Vermiform appendix (tissue), 1 donor: ENCODE results near the genes ADAM10, CCNB2 and GTF2A2.

GRCh38 chr15:58066318-58067188 is 1.0 kb upstream of the ALDH1A2 start:
- PRO-cap: unidirectional peak, minus-strand start at chr15:58066408

- PRO-cap: no peak
These were observed 29.9 kb upstream of the LIPC start for GRCh38 chr15:58401764-58402443.

DNA sequence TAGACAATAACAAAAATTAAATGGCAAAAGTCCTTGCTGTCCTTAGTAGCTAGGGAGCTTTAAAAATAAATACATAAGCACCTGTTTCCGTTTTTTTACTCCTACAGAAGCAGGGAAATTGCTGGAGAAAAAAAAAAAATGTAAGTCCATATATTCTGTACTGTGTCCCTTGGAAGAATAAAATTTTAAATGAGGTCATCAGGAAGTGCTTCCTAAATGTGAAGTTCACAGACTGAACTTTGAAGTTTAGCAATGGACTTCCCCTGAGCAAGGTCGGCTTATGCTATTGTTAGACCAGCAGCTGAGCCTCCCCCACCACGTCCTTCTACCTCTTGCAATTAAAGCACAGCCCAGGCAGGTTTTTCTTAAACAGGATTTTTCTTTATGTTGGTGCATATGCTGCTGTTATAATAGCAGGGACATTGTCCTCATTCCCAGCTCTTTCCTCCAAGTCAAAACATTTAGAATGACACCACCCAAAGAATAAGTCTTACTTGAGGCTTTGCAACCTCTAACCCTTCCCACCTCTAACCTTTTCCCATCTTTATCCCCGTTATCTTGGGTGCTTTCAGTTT is 26.3 kb downstream of the LIPC start:
- PRO-cap: no peak

GRCh38 chr15:58458913-58459495 is 27.2 kb downstream of the LIPC start:
- PRO-cap: no peak

- PRO-cap: bidirectional peak, plus-strand start at chr15:58749950, minus-strand start at chr15:58749746; bidirectional peak, plus-strand start at chr15:58750089, minus-strand start at chr15:58750121
These were observed at the start of gene ADAM10 for GRCh38 chr15:58749539-58750190. ADAM10 (minus strand) TSS chr15:58749707.

GRCh38 chr15:58770469-58770820 is 657 bp upstream of the MINDY2 start:
- PRO-cap: no peak

GRCh38 chr15:58986946-58987368 is 506 bp upstream of the RNF111 start:
- PRO-cap: no peak

DNA sequence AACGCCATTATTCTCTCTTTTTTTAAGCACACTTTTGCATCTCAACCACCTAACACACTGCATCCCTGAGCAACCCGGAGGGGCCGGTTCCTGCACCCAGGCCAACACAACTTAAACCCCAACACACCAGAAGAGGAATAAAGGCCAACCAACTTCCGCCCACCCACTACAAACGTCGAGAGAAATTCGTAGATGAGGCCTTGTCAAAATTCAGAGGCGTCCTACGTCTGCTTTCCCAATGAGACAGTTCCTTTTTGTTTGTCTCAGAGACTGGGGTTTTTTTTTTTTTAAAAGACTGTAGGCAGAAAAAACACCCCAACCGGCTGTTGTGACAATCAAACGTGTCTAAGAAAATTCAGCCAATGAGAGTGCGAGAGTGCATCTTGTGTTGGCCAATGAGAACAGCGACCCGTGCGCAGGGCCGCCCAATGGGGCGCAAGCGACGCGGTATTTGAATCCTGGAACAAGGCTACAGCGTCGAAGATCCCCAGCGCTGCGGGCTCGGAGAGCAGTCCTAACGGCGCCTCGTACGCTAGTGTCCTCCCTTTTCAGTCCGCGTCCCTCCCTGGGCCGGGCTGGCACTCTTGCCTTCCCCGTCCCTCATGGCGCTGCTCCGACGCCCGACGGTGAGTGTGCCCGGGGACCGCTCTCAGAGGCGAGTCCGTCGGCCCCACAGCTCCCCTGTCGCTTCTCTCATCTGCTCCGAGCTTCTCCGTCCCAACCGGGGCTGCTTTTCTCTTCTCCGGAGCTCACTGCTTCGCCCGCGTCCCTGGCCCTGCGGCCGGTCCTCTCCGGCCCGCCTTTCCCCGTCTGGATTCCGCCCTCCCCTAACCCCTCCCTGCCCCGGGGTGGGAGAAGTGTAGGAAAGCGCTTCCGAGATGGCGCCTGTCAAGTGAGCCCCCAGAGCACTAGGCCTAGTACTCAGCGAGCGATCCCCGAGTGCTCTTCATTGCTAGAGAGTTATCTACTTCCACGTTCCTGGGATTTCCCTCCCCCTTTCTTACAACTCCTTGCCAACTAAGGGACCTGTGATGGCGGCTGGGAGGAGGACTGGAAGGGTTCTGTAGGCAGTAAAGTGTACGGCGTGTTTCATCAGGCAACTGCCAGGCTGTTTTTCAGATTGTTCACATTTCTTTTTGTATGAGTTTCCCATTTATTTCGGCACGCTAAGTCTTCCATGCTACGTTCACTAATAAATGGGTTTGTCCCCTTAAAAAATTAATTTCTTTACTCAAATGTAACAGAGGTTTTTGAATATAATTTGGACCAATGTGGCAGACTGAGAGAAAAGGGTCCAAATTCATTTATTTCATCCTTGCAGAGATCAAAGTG is at the start of gene CCNB2:
Gene CCNB2 (plus strand): TSS at position 480 of the 1,332 bp plus-strand sequence.
- PRO-cap: unidirectional peak, minus-strand start at position 113 of the sequence; bidirectional peak, plus-strand start at position 501 of the sequence, minus-strand start at position 256 of the sequence

DNA sequence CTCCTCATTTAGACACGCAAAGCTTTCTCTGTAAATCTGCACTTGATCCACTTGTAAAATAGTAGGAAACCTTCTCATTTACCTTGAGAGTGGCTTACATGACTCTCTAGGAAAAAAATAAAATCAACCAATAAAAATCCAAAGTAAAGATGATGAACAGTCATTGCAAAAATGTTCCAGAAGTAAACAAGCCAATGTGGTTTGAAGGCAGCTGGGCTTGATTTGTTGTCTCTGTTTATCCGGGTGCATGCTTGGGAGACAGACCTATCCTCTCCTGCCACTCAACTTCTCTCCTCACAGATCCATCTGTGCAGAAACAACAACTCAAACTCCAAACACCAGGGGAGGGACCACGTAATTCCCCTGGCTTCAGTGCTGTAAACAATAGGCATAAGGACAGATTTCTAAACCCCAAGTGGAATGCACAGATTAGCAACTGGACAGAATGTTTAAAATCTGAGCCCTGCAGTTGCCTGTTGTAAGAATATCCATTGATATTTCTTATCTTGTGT is 31.4 kb upstream of the LDHAL6B start:
- PRO-cap: no peak

DNA sequence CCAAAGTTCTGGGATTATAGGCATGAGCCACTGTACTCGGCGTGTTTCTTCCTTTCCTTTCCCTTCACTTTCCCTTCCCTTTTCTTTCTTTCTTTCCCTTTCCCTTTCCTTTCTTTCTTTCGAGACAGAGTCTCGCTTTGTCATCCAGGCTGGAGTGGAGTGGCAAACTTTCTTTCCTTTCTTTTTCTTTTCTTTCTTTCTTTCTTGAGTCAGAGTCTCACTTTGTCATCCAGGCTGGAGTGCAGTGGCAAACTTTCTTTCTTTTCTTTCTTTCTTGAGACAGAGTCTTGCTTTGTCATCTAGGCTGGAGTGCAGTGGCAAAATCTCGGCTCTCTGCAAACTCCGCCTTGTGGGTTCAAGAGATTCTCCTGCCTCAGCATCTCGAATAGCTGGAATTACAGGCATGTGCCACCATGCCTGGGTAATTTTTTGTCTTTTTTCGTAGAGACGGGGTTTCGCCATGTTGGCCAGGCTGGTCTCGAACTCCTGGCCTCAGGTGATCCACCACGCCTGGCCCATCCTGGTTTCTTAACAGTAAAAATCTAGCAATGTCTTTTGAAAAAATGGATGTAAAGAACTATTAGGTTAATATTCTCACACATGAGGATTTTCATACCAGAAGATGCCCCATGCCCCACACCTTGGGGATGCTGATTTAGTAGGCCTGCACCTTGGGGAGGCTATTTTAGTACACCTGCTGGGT is 17.2 kb upstream of the LDHAL6B start:
- PRO-cap: no peak

DNA sequence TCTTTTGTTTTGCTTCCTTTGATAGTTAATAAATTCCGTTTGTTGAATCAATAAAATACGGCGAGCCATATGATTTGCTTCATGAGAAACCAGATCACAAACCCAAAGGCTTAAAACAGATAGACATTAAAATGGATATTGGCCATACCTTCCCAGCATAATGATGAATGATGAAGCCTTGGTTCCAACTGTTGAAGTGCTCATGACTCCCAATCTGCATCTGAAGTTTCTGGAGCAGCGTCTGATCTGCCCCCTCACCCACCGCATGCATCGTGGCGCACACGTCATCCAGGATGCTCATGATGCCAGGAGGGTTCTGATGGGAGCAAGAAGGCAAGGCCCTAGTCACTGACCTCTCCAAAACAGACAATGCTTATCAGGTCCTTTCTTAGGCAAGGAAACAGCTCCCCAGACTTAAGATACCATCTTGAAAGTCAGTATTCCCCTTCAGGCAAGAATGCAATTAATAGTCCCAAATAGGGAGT is 1.9 kb downstream of the LDHAL6B start:
- PRO-cap: no peak

GRCh38 chr15:59656929-59658040 is at the start of gene GTF2A2:
GTF2A2 (minus strand) TSS chr15:59657515.
- PRO-cap: bidirectional peak, plus-strand start at chr15:59657630, minus-strand start at chr15:59657515

DNA sequence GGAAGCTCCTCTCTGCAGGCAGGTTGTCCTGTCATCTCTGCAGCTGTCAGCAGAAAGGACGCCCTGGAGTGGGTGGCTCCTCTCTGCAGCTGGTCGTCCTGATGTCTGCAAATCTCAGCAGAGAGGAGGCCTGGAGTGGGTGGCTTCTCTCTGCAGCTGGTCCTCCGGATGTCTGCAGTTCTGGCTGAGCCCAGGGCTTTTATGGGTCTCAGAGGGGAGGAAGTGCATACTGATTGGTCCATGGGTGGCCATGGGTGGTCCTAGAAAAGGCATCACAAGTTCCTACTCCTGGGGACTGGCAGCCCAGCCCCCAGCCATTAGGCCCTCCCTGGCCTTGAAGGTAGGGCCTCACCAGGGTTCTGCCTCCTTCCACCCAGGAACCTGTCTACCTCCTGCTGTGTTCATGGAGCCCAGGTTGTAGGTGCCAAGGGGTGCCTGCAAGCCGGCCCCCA is 102.7 kb upstream of the BNIP2 start:
- PRO-cap: unidirectional peak, minus-strand start at position 174 of the sequence

- PRO-cap: no peak
These were observed 73.3 kb downstream of the FOXB1 start for GRCh38 chr15:60077531-60077782.

- PRO-cap: no peak
These were observed 50.9 kb downstream of the ANXA2 start for GRCh38 chr15:60346425-60347683.

DNA sequence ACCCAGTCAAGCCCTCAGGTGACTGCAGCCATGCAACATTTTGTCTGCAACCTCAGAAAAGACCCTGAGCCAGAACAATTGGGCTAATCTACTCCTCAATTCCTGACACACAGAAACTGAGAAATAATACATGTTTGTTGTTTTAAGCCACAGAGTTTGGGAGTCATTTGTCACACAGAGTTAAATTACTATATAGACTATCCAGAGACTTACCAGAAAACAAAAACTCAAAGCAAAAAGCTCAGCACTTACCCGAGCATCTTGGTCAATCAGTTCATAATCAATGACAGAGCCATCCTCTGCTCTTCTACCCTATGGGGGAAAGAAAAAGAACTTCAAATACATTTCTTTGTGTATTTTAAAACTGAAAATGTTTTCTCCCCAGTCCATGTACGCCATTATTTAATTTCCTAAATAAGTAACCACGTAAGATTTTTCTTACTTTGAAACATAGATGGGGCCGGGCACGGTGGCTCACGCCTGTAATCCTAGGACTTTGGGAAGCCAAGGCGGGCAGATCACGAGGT is 43.8 kb downstream of the ANXA2 start:
- PRO-cap: no peak

DNA sequence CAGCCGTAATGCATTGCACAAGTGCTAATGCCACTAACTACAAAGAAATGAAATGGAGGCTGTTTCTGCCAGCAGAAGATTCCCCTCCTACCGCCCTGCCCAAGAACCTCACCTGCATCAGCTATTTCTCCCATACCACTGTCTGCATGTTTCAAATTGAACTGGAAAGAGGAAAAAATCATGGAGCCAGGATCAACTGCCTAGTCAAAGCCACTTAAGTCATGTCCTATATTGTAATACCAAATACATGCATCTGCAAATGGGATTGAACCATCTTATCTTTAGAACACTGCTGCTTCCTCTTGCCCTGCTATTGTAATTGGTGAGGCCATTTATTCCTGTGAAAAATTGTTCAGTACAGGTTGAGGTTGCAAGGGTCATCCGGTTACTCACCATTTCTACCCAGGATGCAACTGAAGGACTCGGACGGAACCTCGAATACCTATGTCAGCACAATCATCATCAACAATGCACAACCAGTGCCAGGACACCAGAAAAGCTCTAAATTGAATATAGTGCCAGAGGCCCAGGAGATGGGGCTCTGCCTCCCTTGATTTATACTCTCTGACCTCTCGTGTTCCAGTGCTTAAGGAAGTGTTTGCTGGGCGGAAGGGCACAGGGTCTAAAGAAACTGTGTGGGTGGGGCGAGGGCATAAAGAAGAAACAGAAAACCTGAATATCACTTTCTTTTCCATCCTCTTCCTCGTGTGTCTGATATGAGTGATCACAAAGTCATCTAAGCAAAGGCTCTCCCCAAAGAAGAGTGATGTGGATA is 27.4 kb downstream of the ANXA2 start:
- PRO-cap: no peak

DNA sequence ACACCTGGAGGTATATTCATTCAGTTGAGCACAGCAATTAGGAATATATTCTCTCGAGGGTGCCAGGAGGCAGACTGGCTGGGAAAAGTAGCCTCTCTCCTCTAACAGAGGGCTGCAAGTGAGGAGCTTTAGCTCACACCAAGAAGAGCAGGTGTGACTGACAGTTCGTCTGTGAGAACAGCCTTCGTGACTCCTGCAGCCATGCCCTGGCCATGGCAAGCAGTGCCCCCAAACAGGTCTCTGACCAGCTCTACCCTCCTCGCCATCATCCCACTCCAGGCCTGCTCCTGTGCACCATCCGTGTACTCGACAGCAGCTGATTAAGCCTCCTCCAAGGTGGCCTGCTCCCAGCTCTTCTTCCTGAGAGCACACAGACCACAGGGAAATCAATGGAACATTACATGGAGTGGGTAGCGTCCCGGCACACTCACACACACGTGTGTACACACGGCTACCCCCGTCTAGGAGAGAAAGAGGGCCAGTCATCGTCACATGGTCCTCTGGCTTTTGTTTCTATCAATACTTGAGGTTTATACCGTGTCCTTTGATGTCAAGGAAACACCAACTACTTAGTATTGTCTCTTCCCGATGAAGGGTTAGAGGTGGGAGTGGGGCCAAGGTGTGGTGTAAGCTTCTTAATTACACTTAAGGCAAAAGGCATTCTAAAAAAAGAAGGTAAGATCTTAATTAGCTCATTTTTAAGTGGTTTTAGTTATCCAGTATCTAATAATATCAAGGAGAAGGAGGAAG is 21.1 kb downstream of the ANXA2 start:
- PRO-cap: no peak

DNA sequence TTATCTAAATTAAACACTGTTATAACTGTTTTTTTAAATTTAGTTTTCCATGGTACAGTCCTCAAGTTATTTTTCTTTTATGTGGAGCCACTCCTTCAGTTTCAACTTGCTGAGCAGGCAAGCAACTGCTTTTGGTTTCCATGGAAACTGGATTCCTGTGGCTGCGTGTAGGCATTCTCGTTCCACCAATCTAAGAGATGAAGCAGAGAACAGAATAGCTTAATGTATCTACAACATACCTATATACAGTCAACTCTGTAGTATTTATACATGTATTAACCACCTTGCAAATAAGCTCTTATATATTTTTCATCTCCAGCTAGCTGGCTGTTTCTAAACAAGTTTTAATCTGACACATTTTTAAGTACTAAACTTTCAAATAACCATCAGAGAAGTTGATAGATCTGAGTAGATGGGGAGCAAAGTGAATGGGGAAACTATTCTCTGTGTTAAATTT is 25.8 kb upstream of the ANXA2 start:
- PRO-cap: no peak

DNA sequence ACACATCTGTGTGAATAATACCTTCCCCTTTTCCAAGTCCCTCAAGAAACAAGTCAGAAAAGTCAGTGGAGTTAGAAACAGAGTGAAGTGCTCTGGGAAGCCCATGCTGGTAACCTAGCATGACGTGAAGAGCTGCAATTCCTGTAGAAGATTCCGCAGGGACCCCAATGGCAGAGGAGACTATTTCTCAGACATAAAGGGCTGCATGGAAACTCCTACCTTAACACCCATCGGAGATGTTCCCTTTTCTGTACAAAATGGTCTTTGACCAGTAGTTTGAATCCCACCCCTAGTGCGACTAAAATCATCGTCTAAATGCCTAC is 16.5 kb upstream of the ICE2 start:
- PRO-cap: no peak